ENCODE results near the genes ZNF772, ZNF550, ZNF552, ZNF418 and ZSCAN18.

DNA sequence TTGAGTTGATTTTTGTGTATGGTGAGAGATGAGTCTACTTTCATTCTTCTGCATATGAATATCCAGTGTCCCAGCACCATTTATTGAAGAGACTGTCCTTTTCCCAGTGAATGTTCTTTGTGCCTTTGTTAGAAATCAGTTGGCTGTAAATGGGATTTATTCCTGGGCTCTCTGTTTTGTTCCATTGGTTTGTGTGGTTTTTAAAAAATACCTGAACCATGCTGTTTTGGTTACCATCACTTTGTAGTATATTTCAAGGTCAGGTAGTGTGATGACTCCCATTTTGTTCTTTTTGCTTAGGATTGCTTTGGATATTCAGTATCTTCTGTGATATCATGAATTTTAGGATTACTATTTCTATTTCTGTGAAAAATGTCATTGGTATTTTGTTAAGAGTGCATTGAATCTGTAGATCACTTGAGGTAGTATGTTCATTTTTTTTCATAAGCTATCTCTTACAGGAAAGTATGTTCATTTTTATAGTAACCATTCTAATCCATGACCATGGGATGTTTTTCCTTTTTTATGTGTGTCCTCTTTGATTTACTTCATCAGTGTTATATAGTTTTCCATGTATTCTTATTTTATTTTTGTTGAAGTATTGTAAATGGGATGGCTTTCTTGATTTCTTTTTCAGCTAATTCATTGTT lies 14.9 kb downstream of the ZNF460 start:
- PRO-cap, 3 experiments: no peak in any of the 3 experiments
- RAMPAGE, long total RNA: no peak

DNA sequence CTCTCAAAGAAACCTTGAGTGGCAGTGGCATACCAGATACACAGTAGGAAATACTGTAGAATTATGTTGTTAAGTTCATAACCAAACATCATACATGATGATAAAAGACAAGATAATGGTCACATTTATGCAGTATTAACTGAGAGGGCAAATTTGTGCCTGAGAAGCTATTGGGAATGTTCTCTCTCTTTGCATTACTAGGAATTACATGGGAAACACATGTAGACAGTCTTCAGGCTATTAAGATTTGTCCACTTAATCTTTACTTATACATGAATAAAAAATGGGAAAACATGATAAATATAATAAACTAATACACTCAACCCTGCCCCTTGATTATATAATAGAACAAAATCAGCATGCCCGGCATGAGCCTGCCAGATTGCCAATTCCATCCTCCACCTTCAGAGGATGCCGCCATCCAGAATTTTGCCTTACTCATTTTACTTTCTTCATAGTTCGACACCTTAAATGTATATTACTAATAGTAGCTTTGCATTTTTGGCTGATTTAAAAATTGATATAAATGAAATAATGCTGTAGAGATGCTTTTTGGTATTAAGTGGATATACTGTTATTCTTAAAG lies 14.3 kb upstream of the ZNF543 start:
- PRO-cap, 3 experiments: no peak in any of the 3 experiments
- RAMPAGE, long total RNA: no peak
- RRBS, 2 experiments: no CpG with 5 or more reads among the region's 3 CpGs

- PRO-cap, 3 experiments: no peak in any of the 3 experiments
- RAMPAGE, long total RNA: no peak
- RRBS, 2 experiments: 4 to 5% methylated on average over 3 of the region's 15 CpGs
Measured at GRCh38 chr19:57363733-57364265, 448 bp downstream of the TRAPPC2B start.

DNA sequence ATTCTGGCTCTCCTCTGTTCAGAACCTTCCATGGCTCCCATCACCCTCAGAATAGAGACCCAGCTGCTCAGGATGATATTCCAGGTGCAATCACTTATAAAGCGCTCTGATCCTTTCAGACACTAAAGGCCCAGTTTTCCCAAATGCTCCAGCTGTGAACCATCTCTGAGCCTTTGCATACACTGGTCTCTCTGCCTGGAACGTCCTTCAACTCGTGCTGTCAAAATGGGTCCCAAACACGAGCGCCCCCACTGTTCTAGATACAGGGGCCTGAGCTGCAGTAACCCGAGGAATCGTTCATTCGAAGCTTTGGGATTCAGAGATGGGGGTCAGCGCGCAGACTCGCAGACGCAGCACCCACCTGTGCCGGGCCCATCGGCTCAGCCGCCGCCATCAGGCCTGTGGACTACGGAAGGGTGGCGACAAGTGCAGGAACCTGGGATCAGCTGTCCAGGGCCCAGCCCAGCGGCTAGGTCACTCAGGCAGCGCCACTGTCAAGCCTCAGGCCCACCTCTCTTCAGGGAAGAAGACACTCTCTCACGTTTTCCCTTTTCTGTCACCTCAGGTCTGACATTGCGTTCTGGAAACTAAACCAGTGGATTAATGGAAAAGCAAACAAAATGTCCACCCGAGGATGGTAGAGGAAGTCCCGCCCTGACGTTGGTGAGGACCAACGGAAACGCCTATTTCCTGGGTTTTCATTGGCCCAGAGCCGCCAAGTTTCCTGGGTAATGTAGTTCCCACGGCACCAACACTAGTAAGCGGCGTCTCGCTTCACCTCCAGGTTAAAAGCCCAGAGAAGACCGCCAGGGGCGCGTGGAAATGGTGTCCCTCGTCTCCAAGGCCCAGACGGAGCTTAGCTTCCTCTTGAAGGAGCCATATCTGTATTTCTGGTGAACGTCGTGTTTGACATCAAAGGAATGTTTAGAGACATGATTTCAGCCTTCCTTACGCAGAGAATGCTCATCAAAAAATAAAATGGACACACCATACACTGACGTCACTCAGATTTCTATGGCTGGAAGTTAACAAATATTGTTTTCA lies at the start of gene ZNF772:
ZNF772 (minus strand) TSS at position 651 of the 1,044 bp plus-strand sequence.
- PRO-cap, 3 experiments: peak in 2 of 3 experiments; most common plus-strand start position 736 of the sequence (in 1); most common minus-strand start position 656 of the sequence (in 1)
- RAMPAGE, long total RNA: start-site peak on the minus strand centred at position 630 of the sequence, 66 bp wide, 55 and 35 reads in 2 replicates
- RRBS, 2 experiments: no CpG with 5 or more reads among the region's 41 CpGs

DNA sequence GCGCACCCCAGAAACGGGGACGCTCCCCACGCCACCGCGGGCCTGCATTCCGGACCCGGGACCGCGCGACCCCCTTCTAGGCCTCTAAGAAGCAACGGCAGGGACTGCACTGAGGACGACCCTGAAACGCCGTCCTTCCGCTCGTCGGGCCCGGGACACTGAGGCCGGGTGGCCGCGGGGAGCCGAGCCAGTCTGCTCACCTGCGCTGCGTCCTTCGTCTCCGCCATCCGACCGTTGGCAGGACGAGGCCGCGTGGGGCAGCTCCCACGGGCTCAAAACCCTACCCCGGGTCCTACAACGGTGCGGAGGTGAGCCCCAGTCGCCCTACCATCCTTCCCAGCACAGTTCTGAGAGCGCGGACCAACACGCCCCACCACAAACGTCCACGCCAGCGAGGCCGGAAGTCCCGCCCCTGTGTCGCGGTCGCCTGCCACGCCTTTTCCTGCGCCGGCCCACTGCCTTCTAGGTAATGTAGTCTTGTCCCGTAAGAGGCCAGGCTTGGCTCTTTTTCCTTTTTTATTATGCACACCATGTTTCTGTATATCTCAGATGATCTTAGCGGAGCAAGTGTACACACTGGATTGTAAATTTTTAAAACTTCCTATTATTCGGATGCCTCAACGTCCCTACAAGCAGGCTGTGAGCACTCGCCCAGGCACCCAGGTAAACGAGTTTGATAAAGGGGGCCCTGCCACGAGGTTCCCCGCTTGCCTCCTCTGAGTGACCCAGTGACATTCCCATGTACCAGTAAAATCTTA lies at the start of gene ZNF550:
ZNF550 (minus strand) TSS at position 408 of the 758 bp plus-strand sequence.
- PRO-cap, 3 experiments: peak in 3 of 3 experiments; most common plus-strand start position 541 of the sequence (in 1); most common minus-strand start position 349 of the sequence (in 3)
- RAMPAGE, long total RNA: no peak
- RRBS, 2 experiments: 1 to 2% methylated on average over 36 of the region's 59 CpGs

DNA sequence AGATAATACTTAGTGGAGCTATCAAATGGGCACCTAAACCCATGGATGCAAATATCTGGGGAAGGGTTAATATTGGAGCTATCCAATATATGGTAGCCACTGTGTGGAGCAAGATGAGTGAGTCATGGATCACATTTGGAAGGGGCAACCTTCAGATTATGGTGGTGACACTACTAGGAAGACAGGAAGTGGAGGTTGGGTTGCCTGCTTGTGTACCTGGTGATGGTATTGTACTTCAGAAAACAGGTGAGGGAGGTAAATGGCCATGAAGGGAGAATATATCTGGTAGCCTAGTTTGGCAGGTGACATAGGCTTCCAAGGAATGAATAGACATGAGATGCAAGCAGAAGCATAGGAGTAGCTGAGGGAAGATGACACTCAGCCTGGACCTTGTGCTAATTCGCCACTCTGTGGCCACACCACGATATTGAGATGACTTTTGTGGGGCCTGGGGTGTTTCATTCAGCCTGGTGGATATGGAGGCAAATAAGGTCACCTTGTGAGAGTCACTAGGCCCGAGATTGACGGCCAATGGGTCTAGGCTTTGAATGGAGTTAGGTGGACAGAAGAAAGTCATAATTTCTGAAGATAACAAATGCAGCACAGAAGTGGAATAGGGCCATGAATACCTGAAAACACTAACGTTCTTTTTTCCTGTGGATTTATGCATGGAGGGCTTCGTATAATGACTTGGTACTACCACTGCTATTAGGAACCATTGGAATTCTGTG lies 19.0 kb downstream of the ZNF586 start:
- PRO-cap, 3 experiments: no peak in any of the 3 experiments
- RAMPAGE, long total RNA: no peak
- RRBS, 2 experiments: no CpG with 5 or more reads among the region's 6 CpGs

- PRO-cap, 3 experiments: no peak in any of the 3 experiments
- RAMPAGE, long total RNA: no peak
- RRBS, 2 experiments: 42% methylated on average over 1 of the region's 10 CpGs; no CpG with 5 or more reads in 1 of the 2 experiments
Measured at GRCh38 chr19:57813864-57814356, 803 bp downstream of the ZNF552 start.

- PRO-cap, 3 experiments: peak in 3 of 3 experiments; most common plus-strand start chr19:57815059 (in 1); most common minus-strand start chr19:57814888 (in 3)
- RAMPAGE, long total RNA: no peak
- RRBS, 2 experiments: 2 to 29% methylated on average over 6 of the region's 50 CpGs
Measured at GRCh38 chr19:57814357-57815112, at the start of gene ZNF552. TSS of gene ZNF552 (minus strand) at chr19:57814913.

DNA sequence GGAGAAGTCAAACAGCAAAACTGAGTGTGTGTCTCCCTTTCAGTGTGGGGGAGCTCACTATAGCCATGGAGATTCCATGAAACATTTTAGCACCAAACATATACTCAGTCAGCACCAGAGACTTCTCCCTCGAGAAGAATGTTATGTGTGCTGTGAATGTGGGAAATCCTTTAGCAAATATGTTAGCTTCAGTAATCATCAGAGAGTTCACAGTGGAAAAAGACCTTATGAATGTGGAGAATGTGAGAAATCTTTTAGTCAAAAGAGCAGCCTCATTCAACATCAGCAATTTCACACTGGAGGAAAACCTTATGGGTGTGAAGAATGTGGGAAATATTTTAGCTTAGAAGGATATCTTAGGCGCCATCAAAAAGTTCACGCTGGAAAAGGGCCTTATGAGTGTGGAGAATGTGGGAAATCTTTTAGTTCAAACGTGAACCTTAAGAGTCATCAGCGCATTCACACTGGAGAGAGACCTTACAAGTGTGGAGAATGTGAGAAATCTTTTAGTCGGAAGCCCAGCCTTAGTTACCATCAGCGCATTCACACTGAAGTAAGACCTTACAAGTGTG lies 8.3 kb upstream of the ZNF587 start:
- PRO-cap, 3 experiments: no peak in any of the 3 experiments
- RAMPAGE, long total RNA: no peak
- RRBS, 2 experiments: no CpG with 5 or more reads among the region's 7 CpGs

GRCh38 chr19:57934656-57935714 lies at the start of gene ZNF418:
TSS of gene ZNF418 (minus strand) at chr19:57935402.
- PRO-cap, 3 experiments: peak in 1 of 3 experiments; most common minus-strand start chr19:57935402 (in 1)
- RAMPAGE, long total RNA: start-site peak on the minus strand at chr19:57935346-57935434, 28 and 30 reads in 2 replicates
- RRBS, 2 experiments: 3 to 4% methylated on average over 16 of the region's 57 CpGs

DNA sequence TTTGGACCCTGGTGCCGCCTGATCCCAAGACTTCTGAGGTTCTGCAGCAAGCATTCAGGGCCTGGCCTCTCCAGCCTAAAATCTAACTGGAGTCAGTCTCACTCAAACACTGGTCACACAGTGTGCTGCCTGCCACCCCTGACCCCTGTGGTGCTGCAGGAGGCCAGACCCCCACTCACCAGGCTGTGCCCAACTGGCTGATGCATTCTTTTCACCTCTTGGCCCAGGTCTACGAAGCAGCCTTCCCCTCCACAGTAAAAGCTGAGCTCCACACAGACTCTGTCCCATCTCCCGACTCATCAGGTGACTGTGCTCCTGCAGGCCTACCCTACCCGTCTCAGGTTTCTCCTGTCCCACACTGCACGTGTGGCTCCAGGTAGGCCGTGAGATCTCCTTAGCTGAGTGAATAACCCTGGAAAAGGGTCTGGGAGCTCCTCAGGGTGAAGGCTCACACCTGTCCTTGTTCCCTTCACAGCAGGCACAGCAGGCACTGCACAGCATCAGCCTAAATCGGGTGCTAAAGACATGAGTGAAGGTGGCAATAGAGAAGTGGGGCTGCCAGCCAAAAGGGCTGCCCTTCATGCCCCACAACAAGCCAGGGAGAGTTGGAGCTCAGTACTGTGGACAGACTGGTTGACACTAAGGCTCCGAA lies 3.5 kb downstream of the ZNF606 start:
- PRO-cap, 3 experiments: no peak in any of the 3 experiments
- RAMPAGE, long total RNA: no peak
- RRBS, 2 experiments: no CpG with 5 or more reads among the region's 8 CpGs

DNA sequence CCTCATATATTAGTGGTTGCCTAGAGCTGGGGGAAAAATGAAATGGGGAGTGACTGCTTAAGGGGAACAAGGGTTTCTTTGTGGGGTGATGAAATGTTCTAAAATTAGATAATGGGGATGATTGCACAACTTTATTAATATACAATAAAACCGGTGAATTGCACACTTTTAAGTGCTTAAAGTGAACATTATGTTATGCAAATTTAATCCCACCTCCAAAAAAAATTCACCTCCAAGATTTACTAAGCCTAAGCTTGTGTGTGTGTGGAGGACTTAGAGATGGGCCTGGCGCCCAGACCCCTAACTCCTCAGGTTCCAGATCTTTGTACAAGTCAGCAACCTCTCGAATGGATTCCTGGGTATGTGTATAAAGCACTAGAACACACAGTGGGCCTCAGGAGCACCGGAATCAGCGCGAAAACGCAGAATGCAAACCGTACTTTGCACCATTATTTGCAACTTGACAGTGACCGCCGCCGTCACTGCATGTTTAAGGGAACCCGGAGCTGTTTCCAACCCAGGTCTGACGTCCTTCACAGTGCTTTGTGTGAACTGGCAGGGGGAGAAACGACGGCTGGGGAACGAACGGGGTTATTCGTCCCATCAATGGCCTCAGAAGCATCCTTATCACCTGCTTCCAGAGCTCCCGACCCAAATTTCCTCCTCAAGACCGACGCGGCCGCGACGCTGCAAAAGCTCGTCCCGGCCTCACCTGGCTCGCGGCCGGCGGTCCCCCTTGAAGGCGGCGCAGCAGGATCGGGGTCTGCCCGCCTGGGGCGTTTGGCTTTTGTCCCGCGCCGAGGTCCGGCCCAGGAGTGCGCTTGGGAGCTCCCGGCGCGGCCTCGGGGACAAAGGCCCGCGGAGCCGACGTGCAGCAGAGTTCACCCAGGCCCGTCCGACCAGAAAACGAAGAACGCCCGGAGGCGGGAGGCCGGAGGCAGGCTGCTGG lies 662 bp downstream of the ZNF606 start:
- PRO-cap, 3 experiments: no peak in any of the 3 experiments
- RAMPAGE, long total RNA: no peak
- RRBS, 2 experiments: 2 to 4% methylated on average over 32 of the region's 56 CpGs

GRCh38 chr19:58097387-58098327 lies at the start of gene ZSCAN18:
TSS of gene ZSCAN18 (minus strand) at chr19:58098231.
- PRO-cap, 3 experiments: peak in 3 of 3 experiments; most common minus-strand start chr19:58098228 (in 3)
- RAMPAGE, long total RNA: no peak
- RRBS, 2 experiments: 2% methylated on average over 17 to 24 of the region's 51 CpGs

DNA sequence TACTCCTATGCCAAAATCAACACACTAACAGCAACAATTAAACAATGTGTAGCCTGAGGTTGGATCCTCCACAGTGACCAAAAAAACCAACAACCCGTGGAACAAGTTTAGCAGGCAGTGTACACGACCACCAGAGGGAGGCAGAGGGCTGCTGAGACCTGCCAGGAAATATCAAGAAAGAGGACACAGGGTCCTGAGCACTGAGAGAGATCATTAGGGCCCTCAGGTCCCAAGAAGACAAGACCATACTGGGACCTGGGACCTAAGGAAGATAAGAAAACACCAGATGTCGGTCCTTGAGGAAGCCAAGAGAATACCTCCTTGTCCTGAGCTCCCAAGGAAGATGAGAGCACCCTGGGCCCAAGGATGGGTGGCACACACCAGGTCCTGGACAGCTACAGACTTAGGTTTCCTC lies 895 bp upstream of the ZNF274 start:
- PRO-cap, 3 experiments: no peak in any of the 3 experiments
- RAMPAGE, long total RNA: no peak
- RRBS, 2 experiments: no CpG with 5 or more reads among the region's 3 CpGs

- PRO-cap, 3 experiments: no peak in any of the 3 experiments
- RAMPAGE, long total RNA: no peak
- RRBS, 2 experiments: no CpG with 5 or more reads among the region's 23 CpGs
Measured at GRCh38 chr19:58339093-58339779, 12.4 kb downstream of the ZSCAN22 start.

DNA sequence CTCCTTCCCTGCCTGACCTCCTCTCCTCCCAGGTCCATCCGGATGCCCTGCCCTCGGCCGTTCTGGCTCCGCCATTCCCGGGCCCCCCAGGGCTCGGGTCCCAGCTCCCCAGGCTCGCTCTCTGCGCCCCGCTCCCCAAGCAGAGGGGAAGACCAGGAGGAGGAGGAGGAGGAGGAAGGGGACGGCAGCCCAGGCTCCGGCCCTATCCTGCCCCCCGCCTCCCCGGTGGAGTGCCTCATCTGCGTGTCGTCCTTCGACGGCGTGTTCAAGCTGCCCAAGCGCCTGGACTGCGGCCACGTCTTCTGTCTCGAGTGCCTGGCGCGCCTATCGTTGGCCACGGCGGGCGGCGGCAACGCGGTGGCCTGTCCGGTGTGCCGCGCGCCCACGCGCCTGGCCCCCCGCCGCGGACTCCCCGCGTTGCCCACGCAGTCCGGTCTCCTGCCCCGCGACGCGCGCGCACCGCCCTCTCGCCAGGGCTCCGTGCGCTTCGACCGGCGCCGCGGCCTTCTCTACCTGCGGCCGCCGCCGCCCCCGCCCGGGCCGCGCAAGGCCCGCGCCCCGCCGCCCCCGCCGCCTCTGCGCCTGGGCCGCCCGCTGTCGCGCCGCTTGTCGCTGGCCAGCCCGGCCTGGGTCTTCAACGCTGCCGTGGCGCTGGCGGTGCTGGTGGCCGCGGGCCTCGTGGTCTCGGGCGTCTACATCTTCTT lies 744 bp downstream of the RNF225 start:
- PRO-cap, 3 experiments: no peak in any of the 3 experiments
- RAMPAGE, long total RNA: no peak
- RRBS, 2 experiments: 4 to 5% methylated on average over 60 to 66 of the region's 90 CpGs

GRCh38 chr19:58440330-58440569 lies 297 bp upstream of the ZNF132 start:
- PRO-cap, 3 experiments: peak in 2 of 3 experiments; most common plus-strand start chr19:58440457 (in 1)
- RAMPAGE, long total RNA: no peak
- RRBS, 2 experiments: no CpG with 5 or more reads among the region's 17 CpGs

- PRO-cap, 3 experiments: no peak in any of the 3 experiments
- RAMPAGE, long total RNA: no peak
- RRBS, 2 experiments: 100% methylated on average over 2 of the region's 26 CpGs; no CpG with 5 or more reads in 1 of the 2 experiments
Measured at GRCh38 chr19:58470784-58471273, 3.9 kb downstream of the ZNF324 start.

- PRO-cap, 3 experiments: no peak in any of the 3 experiments
- RAMPAGE, long total RNA: no peak
- RRBS, 2 experiments: no CpG with 5 or more reads among the region's 9 CpGs
Measured at GRCh38 chr19:58545666-58546193, 1.9 kb downstream of the TRIM28 start.

Measured in skeletal muscle tissue (tissue), 7 donors.